Hematopoietic multipotent progenitor cell (in vitro differentiated cells): Measurements from ENCODE around the genes SPINK5, HTR4 and ABLIM3.

DNA sequence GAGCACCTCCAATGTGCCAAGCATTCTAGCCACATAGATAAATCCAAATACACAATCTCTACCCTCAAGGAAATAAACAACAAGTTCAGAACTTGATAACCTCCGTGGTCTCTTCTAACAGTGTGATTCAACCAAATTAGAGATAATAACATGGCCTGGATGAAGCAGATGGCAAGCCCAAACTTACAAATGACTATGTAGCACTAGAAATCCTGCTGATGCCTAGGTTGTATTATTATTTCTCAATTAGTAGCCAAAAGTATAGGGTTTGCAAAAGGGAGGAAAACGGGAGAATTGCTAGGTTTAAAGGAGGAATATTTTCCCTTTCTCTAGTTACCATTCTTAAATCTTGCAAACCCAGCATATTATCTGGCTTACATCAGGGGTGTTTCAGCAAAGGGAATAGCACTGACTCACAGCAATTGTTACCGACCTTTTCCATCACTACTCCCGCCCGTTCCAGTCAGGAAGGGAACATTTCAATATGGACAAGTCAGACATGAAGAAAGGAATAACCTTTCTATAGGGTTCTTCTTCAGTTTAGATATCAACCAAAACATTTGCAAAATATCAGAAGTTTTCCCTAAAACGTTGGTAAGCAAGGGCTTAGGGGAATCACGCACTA is 2.3 kb downstream of the DPYSL3 start:
- CAGE, long polyA plus RNA: no peak

GRCh38 chr5:147901394-147902082 is 4.8 kb downstream of the C5orf46 start:
- CAGE, long polyA plus RNA: no peak

GRCh38 chr5:147911437-147911796 is 5.1 kb upstream of the C5orf46 start:
- CAGE, long polyA plus RNA: no peak

DNA sequence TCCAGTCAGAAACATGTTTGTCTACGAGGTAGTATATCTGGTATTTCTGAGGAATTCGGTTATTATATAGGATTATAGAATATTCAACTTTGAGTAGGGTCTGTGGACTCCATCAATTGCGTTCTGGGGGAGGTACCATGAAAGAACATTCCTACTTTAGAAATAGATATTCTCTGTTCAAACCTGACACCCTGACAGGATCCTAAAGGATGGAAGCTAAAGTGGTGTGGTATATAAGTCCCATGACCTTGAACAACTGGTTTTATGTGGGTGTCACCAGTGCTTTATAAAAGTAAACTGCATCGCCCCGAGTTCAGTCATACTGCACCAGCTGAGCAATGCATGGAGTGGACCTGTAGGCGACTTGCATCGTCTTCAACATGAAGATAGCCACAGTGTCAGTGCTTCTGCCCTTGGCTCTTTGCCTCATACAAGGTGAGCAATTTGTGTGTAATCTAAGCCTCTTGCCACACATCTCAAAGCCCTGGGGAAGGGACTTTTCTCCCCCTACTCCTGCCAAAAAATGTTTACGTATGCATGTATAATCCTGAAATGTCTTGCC is at the start of gene SPINK5:
Gene SPINK5 (plus strand): TSS at position 316 of the 562 bp plus-strand sequence.
- CAGE, long polyA plus RNA: no peak

- CAGE, long polyA plus RNA: no peak
Observed at GRCh38 chr5:148086159-148086632, 22.4 kb downstream of the SPINK5 start.

DNA sequence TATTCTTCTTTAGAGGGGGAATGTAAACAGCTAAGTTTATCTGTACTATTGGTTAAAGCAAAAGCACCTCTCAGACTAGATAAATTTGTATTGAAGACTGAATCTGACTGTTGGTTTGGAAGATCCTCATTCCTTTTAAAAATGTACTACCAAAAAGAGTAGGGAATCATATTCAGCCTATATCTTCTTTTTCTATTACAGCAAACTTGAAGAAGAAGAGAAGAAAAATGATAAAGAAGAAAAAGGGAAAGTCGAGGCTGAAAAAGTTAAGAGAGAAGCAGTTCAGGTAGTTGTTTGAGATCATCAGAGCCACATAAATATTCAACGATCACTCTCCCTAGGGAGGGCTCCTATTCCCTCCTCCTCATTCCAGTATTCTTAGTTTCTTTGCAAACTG is 44.8 kb downstream of the SPINK5 start:
- CAGE, long polyA plus RNA: no peak

DNA sequence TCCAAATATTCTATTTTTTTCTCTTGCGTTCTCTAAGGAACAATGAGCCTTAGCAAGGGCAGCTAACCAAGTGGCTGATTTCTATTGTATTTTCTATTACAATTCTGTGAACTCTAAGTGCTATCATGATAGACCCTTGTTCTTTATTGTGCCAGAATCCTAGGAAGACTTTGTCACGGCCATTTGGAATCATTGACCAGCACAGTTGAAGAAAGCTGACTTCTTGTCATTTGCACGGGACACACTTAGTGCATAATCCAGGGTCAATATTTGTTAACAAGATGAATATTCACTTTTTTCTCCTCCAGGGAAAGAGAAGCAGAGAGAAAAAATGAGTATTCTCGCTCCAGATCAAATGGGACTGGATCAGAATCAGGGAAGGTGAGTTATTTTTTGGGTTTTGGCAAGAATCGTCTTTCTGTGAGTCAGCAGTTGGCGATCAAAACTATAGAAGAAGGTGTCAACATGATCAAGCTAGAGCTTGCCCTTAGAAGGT is 49.6 kb upstream of the SPINK14 start:
- CAGE, long polyA plus RNA: no peak

GRCh38 chr5:148437229-148437782 is 53.5 kb downstream of the FBXO38 start:
- CAGE, long polyA plus RNA: no peak

- CAGE, long polyA plus RNA: no peak
Observed at GRCh38 chr5:148452765-148453430, 69.1 kb downstream of the FBXO38 start.

- CAGE, long polyA plus RNA: no peak
Observed at GRCh38 chr5:148654448-148654976, at the start of gene HTR4. Gene HTR4, minus strand, starts transcription at chr5:148654527.

GRCh38 chr5:148825462-148825965 is 897 bp upstream of the ADRB2 start:
- CAGE, long polyA plus RNA: no peak

DNA sequence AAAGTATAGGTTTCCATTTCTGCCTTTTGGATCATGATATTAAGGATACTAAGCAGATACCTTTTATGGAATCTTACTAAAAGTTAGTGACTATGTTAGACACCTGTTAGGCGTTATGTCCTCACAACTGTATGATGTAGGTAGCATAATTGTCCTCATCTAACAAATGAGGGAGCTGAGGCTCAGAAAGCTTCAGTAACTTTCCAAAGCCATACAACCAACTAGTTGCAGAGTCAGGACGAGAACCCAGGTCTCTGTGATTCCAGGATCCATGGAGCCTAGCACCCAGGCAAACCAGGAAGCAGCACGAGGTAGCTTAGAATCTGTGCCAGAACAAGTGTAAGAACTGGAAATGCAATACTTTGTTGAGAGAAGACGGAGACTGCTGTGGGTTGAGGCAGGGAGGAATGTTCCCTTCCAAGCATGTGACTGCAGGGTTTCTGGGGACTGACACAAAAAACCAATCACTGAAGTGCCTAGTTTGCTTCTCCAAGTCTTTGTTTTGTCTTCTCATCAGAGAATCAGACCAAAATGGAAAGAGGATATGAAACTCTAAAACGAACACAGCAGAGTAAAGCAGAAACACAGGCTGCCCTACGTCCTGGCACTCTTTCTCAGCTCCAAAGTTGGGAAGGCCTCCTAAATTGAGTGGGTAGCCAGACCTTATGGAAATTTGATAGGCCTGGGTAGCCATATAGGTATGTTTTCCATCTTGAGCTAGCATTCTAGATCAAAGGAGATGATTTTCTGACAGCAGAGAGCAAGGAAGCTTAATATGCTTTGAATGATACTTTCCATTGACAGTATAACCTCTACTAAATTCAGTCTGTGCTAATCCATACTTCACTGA is 5.1 kb downstream of the ADRB2 start:
- CAGE, long polyA plus RNA: no peak

- CAGE, long polyA plus RNA: no peak
Observed at GRCh38 chr5:148924716-148925263, 98.4 kb downstream of the ADRB2 start.

DNA sequence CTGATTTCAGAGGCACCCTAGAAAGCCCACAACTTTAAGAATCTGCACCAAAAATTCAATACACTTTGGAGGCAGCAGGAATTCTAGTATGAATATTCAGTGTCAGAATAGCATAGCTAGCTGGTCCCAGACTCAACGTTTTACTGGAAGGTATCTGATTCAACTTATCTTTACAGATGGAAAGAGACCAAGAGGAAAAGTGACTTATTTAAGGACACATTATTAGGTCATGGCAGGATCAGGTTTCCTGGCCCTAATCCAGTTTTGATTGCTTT is 38.5 kb downstream of the SH3TC2 start:
- CAGE, long polyA plus RNA: no peak

- CAGE, long polyA plus RNA: no peak
Observed at GRCh38 chr5:149141284-149141997, at the start of gene ABLIM3. Gene ABLIM3, plus strand, starts transcription at chr5:149141493.

GRCh38 chr5:149258869-149259670 is 12.6 kb upstream of the AFAP1L1 start:
- CAGE, long polyA plus RNA: no peak

DNA sequence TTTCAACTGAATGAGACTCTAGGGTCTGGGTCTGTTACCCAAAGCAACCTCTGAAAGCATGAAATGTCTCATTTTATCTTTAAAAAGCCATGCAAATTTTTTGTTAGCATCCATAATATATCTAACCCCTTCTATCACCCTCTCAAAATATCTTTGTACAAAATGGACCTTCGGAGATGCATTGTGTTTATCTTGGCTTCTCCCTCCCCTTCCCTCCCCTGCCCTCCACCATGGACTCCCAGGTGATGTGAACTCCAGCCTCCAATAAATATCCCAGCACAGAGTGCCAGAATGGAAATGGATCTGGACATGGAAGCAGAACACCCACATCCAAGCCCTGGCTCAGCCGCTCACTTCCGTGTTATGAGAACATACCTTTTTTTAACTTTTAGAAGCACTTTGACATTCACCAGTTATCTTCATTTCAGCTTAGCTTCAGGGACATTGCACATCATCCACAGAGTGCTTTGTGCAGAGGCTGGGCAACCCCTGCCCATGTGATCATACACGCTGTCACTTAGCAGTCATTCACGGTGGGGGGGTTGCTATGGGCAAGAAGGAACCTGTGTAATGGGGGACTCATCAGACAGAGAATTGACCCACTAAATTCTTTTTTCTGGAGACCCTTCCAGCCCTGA is 9.1 kb downstream of the AFAP1L1 start:
- CAGE, long polyA plus RNA: no peak

GRCh38 chr5:149345828-149346532 is 681 bp downstream of the GRPEL2 start:
- CAGE, long polyA plus RNA: no peak

DNA sequence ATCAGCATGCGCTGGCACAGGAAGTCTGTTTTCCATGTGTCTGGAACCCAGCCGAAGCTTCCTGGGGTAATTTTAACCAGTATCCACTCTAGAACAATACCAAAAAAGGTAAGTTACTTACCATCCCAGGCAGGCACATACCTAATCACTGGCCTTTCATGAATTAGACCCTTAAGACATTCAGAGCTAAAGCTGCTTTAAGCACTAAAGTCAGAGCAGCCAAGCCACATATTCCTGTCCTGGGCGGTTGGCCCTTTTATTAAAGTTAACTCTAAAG is 6.9 kb downstream of the IL17B start:
- CAGE, long polyA plus RNA: no peak

DNA sequence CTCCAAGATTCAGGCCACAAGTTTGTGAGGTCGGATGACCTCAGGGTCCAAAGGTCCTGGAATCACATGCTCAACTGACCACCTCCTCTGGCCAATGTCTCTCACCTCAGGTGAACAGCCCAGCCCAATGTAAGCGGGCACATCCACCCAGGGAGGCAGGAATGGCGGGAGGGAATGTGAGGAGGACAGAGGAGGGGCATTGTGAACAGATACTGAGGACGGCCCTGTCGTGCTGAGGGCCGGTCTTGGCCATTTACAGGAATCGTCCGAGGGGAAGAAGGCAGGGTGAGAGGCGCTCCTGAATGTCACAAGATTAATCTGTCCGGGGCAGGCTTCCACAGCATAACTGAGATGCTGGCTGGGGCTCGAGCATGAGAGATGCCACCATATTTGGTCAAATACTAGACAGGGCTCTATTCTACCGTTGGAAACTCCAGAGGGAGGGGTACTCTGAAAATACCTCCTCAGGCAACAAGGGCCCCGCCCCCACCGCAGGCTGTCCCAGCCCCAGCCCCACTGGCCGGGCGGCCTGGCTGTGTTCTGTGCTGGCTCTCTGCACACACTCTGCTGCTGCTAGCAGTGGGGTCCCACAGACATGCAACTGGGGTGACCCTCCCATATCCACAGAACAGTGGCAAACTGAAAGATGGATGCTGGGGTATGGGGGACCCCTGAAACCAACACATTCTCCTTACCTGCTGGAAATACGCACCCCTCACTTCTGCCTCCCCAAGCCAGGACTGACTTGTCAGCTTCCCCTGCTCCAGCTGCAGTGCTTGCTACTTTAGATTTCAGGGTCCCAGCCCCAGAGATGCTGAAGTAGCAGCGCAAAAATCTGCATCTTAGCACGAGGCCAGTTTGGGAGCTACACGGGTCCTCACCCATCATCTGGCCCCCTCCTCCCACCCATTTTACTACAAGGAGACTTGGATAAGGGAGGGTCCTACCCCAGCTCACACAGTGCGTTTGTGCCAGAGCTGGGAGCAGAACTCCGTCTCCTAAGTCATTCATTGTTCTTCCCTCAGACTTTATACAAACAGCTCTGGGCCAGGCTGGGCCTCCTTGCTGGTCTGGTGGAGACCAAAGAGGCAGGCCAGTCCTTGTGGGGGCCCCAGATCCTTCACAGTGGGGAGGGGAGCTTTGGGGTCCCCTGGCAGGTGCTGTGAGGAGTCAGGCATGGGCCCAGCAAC is 1.8 kb upstream of the IL17B start:
- CAGE, long polyA plus RNA: no peak